Occipital lobe (tissue), 2 donors: ENCODE measurements around a stretch of chr7.

GRCh38 chr7:2664291-2664964, 23.6 kb upstream of the AMZ1 start:
- RAMPAGE, long total RNA, result no peak

DNA sequence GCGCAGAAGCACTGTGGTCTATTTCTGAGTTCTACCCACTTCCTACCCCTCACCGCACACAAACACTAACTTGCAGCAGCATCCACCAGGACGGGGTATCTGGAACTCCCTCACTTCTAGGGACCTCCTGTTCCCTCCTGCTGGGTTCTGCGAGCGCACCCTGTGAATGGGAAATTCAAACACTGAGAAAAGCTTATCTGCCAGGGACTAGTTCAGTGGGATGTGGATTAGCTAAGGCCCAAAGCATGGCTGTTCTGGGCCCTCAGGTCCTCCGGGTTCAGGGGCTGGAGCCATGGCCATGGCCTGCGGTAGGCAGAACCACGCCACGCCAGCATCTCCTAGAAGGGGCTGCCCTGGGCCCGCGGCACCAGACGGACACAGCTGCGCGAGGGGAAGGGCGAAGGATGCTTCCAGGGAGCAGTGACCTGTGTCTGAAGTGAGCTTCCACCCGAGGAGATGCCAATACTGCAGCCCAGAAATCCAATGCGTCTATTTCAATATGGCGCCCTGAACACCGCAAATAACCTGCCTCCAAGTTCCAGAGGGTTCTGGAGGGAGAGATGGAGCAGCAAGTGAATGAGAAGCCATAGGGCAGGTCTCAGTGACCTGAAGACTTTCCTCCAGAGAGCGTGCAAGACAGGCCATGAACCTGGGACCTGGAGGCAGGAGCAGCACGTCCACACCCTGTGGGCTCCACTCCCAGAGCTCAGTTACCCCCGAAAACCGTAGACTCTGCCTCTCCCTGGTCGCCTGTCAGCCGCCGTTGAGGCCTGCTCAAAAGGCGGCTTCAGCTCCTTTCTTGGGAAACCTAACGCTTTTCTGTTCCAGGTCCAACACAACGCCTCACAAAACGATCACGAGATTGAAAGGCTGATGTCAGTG, 37.2 kb downstream of the AMZ1 start:
- RAMPAGE, long total RNA, result no peak

GRCh38 chr7:2757517-2758694, 69.9 kb downstream of the AMZ1 start:
- RAMPAGE, long total RNA, result no peak

GRCh38 chr7:2759801-2760363, 71.9 kb downstream of the AMZ1 start:
- RAMPAGE, long total RNA, result no peak

GRCh38 chr7:2774620-2775295, 69.3 kb downstream of the GNA12 start:
- RAMPAGE, long total RNA, result no peak

GRCh38 chr7:2784529-2785349, 59.4 kb downstream of the GNA12 start:
- RAMPAGE, long total RNA, result no peak

- RAMPAGE, long total RNA, result no peak
These were observed 32.0 kb downstream of the GNA12 start for GRCh38 chr7:2811937-2812608.

DNA sequence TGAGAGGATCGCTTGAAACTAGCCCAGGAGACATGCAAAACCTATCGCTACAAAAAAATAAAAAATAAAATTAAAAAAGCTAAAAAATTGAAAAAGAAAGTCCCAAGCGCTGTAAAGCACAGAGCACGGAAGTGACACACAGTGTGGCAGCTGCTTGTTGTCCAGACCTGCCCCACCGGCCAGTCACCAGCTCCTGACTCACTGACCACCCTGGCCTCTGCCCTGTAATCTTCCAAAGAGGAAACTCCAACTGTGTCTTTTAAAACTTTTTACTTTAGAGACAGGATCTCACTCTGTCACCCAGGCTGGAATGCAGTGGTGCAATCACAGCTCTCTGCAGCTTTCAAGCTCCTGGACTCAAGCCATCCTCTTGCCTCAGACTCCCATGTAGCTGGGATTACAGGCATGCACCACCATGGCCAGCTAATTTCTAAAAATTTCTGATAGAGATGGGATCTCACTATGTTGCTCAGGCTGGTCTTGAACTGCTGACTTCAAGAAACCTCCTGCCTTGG, 23.6 kb downstream of the GNA12 start:
- RAMPAGE, long total RNA, result no peak

DNA sequence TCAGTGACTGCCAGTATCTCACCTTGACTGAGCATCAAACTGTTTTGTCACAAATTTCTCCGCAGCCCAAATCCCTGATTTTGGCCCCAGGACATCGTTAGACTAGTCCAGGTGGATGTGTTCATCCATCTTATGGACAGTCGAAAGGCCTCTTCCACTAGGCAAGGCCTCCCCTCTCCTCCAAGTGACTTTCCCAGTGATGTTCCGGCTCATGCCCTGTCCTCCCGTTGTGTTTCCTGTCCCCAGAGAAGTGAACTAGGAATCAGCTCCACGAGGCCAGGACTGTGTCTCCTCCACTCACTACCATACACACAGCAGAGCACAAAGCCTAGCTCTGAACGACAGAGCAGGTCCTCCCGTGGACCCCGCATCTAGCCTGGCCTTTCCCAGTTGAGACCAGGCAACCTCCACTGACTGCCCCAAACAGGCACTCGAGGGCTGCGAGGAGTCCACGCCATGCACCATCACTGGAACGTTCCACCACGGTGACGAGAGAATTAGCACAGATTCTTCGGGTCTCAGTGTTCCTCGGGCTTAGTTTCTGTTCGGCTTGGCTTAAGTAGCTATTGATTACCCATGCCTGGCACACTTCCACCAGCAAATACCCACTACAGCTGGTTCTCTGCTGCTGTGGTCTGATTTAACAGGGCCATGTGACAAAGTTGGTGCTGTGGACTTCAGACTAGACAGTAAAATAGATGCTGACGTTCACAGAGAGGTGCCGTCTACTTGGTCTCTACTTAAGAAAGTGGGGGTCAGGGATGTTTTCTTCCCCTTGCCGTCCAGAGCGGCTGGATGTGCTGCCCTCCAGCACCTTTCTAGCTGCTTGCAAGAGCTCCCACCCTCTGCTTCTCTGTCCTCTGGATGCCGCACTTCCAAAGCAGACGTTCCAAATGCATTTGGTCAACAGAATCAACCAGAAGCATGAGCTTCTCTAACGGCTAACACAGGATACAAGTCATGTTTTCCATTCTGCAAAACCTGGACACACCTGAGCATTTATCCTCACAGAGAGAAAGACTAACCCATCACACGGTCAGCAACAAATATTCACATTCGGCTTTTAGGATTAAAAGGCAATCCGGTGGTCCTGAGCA, 11.7 kb downstream of the GNA12 start:
- RAMPAGE, long total RNA, result no peak

- RAMPAGE, long total RNA, result no peak
These were observed 98.0 kb downstream of the CARD11 start for GRCh38 chr7:2945679-2945985.

GRCh38 chr7:2979004-2979902, 64.4 kb downstream of the CARD11 start:
- RAMPAGE, long total RNA, result no peak

DNA sequence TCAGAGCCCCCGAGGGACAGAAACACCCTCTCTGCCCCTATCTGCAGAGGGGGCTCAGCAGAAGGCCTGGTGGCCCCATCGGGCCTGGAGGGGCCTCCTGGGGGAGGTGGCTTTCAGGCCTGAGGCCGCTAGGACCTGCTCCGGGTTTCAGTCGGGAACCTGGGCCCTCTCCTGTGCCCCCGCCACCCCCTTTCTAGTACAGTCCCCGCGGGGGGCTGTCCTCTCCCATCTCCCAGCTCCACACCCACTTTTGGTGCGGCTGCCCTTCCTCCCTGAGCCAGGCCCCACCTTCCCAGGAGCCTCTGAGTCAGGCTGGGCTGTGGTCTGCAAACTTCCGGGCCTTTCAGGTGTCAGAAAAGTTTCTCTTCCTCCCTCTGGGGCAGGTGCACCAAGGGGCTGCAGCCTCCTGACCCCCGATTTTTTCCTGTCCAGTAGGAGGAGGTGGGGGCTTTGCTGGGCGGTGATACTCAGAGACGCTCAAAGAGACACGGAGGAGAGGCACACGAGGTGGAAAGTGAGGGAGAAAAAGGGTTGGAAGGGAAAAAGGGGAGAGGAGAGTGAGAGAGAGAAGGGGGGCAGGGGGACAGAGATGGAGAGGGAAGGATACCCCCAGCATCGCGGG, 664 bp downstream of the CARD11 start:
- RAMPAGE, long total RNA, result no peak

DNA sequence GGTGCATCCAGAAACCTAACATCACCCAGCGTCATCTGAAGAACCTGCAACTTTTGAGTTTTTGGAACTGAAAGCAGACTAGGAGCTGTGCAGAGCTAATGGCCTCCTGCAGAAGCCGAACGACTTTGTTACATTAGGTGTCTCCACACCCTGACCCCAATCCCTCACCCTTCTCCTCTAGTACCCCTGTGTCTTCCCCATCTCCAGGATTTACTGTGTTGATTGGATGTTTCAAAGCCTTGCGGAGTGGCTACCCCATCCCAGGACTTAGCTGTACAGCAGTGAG, 60.5 kb upstream of the CARD11 start:
- RAMPAGE, long total RNA, result no peak

DNA sequence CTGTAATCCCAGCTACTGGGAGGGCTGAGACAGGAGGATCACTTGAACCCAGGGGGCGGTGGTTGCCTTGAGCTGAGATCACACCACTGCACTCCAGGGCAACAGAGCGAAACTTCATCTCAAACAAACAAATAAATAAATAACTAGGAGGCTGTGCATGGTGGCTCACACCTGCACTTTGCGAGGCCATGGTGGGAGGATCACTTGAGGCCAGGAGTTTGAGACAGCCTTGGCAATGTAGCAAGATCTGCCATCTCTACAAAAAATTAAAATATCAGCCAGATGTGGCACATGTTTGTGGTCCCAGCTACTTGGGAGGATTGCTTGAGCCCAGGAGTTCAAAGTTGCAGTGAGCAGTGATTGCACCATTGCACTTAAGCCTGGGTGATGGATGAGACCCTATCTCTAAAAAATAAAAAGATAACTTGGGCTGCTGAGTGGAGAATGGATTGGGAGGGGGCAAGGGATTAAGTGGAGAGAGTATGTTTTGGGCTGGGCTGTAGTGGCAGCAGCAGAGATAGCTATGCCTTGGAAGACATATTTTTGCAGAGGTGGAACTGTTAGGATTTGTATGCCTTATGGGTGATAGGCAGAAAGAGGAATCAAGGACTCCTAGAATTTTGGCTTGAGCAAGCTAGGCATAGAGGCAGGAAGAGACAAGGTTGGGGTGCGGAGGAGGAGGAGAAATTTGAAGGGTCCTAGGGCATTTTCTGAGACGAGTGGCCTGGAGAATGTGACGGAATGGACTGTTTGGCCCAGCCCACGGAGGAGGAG, 112.7 kb downstream of the SDK1 start:
- RAMPAGE, long total RNA, result no peak

DNA sequence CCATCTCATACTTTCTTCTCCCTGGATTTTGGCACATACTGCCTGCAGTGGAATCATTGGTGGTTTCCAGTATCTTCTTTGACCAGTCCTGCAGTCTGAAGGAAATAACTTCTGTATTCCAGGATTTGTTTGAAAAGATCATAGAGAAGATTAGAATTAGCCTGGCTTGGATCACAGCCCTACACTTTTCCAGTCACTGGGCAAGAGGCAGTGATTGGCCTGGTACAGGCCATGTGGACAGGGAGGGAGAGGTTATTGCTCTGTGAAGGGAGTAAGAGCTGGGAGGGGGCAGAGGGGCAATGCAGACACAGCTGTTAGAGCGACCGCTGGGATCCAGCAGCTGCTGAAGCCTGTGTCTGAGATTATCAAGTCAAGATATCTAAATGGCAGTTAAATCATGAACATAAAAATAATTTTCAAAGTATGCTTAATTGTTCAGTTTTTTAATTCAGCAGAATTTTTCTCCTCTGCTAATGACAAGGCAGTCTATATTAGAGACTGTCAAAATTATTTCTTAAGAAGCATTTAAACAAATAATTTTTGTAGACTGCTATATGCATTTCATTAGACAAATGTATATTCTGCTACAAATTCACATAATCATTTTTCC, 257.4 kb downstream of the SDK1 start:
- RAMPAGE, long total RNA, result no peak

DNA sequence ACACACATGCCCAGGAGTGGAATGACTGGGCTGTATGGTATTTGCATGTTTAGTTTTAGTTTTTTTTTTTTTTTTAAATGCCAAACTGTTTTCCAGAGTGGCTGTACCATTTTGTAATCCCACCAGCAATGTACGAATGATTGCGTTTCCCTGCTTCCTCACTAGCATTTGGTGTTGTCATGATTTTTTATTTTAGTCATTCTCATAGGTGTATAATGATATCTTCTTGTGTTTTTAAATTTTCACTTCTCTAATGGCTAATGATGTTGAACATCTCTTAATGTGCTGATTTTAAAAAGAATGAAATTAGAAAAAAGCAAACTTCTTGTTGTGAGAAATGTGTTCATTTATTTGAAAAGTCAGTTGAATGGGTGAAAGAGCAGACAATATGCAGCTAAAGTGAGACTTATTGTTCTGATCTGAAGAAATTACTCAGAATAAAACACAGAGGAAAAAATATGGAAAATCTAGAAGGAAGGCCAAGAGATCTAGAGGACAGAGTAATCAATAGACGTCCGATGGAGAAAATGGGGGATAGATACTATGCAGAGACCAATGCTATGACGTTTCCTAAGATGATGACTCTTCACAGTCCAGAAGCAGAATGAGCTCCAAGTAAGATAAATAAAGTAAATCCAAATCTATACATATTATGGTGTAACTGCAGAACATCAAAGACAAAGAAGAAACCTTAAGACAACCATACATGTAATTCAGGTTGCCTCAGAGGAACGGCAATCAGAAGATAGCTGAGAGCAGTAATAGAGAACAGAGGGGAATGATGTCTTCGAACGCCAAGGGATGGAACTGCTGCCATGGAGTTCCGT, 350.2 kb downstream of the SDK1 start:
- RAMPAGE, long total RNA, result no peak

DNA sequence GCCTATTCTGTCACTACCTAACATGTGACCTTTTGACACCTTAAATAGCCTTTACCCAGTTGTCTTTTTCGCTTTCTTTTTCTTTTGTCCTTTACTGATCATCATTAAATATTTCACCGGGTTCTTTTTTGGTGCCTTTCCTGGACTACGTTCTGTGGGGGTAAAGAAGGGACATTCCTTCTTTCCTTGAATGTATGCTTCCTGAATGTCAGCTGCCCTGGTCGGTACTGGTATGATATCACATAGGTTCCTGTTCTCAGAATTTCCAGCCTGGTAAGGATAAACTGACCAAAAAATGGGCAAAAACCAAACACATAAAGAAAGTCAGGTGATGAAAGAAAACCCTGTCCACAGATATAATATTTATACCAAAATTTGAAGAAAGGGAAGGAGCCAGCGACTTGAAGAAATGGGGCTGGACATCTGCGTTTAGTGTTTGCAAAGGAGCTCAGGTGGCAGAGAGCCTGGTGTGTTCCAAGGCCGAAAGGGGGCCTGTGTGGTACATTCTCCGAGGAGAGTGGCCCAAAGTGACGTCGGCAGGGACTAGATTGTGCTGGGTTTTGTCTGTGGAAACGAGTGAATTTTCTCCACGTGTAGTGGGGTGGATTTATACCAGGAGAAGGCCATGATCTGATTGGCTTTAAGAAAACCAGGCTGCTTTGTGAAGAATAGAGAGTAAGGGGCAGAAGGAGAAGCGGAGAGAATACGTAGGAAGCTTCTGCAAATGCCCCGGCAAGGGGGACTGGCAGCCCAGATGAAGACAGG, 358.2 kb downstream of the SDK1 start:
- RAMPAGE, long total RNA, result no peak

DNA sequence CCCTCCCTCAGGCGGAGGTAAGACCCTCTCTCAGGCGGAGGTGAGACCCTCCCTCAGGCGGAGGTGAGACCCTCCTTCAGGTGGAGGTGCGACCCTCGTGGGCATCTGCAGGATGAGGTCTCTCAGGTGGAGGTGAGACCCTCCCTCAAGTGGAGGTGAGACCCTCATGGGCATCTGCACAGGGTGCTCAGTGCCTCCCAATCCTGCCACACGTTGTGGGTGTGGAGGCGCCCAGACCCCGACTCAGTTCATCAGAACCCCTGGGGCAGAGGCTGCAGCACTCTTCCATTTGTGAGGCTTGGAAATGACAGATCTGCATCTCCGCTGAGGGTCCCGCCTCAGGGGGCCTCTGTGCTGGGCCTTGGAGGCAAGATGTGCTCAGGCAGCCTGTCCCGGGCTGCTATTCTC, 593.0 kb upstream of the FOXK1 start:
- RAMPAGE, long total RNA, result no peak

DNA sequence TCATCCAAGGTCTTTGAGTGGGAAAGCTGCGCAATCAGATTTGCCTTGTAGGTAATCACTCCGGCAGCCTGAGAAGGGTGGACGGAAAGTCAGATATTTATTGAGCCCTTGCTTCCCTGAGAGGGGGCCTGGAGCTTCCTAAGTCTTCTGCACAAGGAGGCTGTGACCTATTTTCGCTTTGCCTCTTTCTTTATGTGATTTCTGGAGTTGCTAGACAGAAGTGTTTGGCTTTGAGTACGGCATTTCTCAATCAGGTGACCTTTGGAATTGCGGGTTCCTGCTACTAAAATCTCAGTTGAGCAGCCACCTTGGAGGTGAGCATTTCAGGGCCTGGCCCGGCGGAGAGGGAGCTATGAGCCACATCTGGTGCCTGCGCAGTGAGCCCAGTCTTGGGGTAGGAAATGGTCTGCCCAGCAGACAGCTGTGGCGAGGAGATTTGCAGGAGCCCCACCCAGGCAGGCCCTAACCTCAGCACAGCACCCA, 548.0 kb upstream of the FOXK1 start:
- RAMPAGE, long total RNA, result no peak

DNA sequence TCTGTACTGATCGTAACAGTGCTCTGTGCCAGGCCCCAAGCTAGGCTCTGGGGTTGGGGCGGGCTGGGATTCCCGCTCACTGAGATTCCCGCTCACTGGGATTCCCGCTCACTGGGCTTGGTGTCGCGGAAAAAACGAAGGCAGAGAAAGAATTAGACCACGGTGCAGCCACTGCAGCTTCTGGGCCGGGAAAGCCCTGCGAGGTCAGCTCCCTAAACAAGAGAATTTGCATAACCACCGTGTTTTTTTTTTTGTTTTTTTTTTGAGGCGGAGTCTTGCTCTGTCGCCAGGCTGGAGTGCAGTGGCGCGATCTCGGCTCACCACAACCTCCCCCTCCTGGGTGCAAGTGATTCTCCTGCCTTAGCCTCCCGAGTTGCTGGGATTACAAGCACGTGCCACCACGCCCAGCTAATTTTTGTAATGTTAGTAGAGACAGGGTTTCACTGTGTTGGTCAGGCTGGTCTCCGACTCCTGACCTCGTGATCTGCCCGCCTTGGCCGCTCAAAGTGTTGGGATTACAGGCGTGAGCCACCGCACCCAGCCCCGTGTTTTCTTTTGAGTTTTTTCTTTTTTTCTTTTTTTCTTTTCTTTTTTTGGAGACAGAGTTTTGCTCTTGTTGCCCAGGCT, 31.3 kb downstream of the FOXK1 start:
- RAMPAGE, long total RNA, result no peak